Subcutaneous adipose tissue (tissue), 3 donors: ENCODE measurements around the genes SCGB1C1 and IFITM1.

GRCh38 chr11:192674-193163 lies at the start of gene SCGB1C1:
Gene SCGB1C1, plus strand, starts transcription at chr11:193078.
- PRO-cap = no peak
- RAMPAGE, long total RNA, 3 experiments = no peak in any of the 3 experiments

DNA sequence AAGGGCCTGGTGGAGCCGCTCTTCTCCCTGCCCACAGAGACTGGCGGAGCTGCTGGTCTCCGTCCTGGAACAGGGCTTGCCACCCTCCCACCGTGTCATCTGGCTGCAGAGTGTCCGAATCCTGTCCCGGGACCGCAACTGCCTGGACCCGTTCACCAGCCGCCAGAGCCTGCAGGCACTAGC lies 1.8 kb downstream of the RIC8A start:
- PRO-cap = no peak
- RAMPAGE, long total RNA, 3 experiments = no peak in any of the 3 experiments

GRCh38 chr11:215418-216358 lies 8.2 kb downstream of the RIC8A start:
- PRO-cap = no peak
- RAMPAGE, long total RNA, 3 experiments = no peak in any of the 3 experiments

DNA sequence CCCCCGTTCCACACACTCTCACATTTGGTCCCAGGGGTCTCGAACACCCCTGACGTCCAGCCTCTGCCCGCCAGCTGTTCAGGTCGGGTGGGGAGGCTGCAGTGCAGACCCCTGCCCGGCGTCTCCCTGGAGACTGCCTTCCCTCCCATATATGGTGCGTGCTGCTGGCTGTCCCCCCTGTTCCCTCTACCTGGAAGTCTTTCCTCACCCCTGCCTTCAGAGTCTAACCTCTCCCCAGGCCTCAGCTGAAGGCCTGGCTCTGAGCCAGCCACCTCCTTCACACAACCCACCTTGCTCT lies 285 bp upstream of the NLRP6 start:
- PRO-cap = no peak
- RAMPAGE, long total RNA, 3 experiments = no peak in any of the 3 experiments

GRCh38 chr11:281105-281892 lies 3.1 kb downstream of the NLRP6 start:
- PRO-cap = no peak
- RAMPAGE, long total RNA, 3 experiments = no peak in any of the 3 experiments

- PRO-cap = no peak
- RAMPAGE, long total RNA, 3 experiments = no peak in any of the 3 experiments
These were observed 762 bp downstream of the PGGHG start for GRCh38 chr11:289319-290456.

DNA sequence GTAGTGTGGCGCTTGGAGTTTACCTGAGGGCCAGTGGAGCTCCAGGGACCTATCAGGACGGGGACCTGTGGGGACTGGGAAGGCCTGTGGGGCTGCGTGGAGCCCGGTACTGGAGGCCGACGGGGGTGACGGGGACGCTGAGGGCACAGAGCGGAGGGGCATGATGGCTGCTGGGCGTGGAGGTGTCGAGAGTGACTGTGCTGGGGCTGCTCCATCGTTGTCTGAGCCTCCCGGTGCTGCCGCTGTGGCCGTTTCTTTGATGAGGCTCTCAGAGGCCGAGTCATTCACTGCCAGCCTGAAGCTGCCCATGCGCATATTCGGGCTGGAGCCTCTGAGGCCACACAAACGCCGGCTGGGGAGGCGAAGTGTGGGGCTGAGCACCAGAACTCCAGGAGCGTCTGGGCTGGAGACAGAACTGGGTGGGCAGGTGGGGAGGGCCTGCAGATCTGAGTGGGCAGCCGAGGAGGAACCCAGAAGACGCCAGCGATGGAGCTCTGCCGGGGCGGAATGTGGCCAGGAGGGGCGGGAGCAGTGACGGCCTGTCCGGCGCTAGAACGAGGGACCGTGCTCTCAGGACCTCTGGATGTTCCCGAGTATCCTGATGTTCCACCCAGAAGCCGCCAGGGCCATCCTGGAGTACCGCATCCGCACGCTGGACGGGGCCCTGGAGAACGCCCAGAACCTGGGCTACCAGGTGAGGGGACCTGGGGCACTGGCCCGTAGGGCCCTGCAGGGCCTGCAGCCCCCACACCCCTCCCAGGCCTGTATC lies 2.7 kb downstream of the PGGHG start:
- PRO-cap = no peak
- RAMPAGE, long total RNA, 3 experiments = no peak in any of the 3 experiments

DNA sequence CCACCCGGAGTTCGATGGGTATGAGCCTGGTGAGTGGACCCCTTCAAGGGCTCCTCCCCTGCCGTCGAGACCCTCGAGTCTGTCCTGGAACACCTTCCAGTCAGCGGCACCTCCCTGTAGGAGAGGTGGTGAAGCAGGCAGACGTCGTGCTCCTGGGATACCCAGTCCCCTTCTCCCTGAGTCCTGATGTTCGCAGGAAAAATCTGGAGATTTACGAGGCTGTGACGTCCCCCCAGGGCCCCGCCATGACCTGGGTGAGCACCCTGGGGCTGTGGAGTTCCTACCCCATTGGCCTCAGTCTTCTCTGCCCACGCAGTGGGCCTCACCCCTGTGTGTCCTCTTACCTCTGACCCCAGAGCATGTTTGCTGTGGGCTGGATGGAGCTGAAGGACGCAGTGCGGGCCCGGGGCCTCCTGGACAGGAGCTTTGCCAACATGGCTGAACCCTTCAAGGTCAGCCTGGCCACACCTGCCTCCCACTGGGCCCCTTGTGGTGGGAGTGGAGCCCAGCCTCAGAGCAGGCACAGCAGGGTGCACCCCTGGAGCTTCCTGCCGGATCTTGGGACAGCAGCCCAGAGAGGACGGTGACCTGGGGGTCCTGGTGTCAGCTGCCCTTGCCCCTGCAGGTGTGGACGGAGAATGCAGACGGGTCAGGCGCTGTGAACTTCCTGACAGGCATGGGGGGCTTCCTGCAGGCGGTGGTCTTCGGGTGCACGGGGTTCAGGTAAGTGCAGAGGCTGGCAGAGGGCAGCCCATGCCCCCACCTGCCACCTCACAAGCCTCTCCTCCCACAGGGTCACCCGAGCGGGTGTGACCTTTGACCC lies 4.8 kb downstream of the PGGHG start:
- PRO-cap = no peak
- RAMPAGE, long total RNA, 3 experiments = no peak in any of the 3 experiments

DNA sequence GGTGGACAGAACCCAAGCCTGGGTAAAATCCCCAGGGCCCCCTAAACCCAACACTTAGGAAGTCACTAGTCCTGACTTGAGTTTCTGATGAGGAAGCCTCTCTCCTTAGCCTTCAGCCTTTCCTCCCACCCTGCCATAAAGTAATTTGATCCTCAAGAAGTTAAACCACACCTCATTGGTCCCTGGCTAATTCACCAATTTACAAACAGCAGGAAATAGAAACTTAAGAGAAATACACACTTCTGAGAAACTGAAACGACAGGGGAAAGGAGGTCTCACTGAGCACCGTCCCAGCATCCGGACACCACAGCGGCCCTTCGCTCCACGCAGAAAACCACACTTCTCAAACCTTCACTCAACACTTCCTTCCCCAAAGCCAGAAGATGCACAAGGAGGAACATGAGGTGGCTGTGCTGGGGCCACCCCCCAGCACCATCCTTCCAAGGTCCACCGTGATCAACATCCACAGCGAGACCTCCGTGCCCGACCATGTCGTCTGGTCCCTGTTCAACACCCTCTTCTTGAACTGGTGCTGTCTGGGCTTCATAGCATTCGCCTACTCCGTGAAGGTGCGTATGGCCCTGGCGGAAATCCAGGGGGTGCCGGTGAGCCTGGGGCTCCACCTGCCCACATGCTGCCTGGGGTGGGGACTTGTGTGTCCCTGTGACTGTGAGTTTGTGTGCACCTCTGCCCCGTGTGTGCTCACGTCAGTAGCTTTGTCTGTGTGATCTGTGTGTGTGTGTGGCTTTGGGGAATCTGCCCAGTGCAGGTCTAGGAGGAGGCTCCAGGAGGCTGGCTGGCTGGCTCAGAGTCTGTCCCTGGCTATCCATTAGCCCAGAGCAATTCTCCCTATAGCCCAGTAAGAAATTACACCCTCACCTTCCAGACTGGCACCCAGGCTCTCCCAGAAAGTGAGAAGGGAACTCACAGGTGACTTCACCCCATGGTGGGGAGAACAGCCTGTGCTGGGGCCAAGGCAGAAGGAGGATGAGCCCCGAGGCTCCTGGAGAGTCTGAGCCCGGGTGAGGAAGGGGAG lies at the start of gene IFITM1:
IFITM1 (plus strand) TSS at position 253 of the 1,036 bp plus-strand sequence.
- PRO-cap = bidirectional peak, plus-strand start at position 253 of the sequence, minus-strand start at position 137 of the sequence
- RAMPAGE, long total RNA, 3 experiments = start-site peak on the plus strand in 3 of 3 experiments, centred at positions 253 to 265 of the sequence, 921 to 1,464 reads per replicate

DNA sequence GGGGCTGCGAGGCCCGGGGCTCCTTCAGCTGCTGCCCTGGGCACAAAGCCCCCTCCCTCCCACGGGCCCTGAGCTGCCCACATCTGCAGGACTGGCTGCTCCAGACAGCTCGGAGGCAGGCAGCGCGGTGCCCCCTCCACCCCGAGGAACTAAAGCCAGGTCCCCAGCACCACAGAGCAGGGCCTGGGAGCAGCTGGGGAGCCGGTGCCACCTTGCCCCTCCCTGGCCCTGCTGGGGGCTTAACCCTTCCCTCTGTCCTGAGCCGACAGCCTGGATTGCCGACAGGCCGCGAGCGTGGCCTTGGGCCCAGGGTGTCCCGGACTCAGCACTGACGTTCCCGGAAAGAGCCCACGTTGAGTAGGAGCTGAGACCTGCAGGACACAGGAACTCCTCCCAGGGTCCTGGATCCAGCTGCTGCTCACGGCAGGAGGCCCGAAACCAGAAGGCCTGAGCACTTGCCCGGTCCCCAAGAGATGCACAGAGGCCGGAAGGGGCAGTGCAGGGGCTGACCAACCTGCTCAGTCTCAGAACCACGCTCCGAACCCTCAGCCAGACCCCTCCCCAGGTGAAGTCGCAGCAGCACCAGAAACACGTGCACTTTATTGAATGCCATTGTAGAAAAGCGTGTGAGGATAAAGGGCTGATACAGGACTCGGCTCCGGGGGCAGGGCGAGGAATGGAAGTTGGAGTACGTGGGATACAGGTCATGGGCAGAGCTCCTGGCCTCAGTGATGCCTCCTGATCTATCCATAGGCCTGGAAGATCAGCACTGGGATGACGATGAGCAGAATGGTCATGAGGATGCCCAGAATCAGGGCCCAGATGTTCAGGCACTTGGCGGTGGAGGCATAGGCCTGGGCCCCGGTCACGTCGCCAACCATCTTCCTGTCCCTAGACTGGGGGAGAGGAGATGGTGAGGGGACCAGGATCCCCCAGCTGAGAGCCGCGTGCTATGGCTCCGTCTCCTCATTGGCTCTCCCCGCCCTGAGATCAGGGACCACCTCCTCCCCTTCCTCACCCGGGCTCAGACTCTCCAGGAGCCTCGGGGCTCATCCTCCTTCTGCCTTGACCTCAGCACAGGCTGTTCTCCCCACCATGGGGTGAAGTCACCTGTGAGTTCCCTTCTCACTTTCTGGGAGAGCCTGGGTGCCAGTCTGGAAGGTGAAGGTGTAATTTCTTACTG lies 1.2 kb downstream of the IFITM3 start:
- PRO-cap = unidirectional peak, minus-strand start at position 151 of the sequence; bidirectional peak, plus-strand start at position 1,036 of the sequence, minus-strand start at position 977 of the sequence
- RAMPAGE, long total RNA, 3 experiments = start-site peak on the plus strand in 2 of 3 experiments, centred at positions 696 to 1,122 of the sequence, 8 to 24 reads per replicate

DNA sequence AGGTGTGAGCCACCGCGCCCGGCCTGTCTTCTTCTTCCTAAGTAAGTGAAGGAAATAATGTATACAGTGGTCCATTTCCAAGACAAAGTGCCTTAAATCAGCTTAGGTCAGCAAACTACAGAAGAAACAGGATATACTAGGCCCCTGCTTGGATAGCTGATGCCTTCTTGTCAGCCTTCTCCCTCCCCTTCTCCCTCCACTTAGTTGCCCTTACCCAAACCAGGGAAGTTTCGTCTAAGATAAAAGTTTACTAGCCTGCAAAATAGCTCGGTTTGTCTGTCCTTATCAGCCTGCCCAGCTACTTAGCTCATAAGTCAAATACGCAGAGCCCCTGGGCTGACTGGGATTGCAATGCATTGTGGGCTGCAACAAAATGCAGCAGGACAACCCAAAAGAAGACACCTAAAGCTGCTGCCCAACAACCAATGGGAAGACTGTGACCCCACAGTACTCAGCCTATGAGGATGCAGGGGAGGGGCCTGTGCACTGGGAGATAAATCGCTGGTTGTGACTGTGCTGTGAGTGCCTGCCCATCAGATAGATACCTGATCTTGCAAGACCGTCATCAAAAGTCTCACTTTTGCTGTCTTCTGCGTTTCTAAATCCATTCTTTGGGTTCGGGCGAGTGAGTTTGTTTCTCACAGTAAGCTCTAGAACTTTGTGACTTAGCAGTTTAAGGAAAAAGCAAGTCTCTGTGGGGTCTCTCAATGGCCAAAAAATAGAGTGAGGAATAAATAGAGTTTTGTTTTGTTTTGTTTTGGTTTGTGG lies 8.7 kb upstream of the IFITM3 start:
- PRO-cap = no peak
- RAMPAGE, long total RNA, 3 experiments = no peak in any of the 3 experiments

- PRO-cap = bidirectional peak, plus-strand start at chr11:356196, minus-strand start at chr11:355939; bidirectional peak, plus-strand start at chr11:356400, minus-strand start at chr11:356345
- RAMPAGE, long total RNA, 3 experiments = start-site peak on the minus strand in 1 of 3 experiments, at chr11:355932-355958 at its widest, 6 reads per replicate
These were observed 13.4 kb upstream of the B4GALNT4 start for GRCh38 chr11:355582-356692.

DNA sequence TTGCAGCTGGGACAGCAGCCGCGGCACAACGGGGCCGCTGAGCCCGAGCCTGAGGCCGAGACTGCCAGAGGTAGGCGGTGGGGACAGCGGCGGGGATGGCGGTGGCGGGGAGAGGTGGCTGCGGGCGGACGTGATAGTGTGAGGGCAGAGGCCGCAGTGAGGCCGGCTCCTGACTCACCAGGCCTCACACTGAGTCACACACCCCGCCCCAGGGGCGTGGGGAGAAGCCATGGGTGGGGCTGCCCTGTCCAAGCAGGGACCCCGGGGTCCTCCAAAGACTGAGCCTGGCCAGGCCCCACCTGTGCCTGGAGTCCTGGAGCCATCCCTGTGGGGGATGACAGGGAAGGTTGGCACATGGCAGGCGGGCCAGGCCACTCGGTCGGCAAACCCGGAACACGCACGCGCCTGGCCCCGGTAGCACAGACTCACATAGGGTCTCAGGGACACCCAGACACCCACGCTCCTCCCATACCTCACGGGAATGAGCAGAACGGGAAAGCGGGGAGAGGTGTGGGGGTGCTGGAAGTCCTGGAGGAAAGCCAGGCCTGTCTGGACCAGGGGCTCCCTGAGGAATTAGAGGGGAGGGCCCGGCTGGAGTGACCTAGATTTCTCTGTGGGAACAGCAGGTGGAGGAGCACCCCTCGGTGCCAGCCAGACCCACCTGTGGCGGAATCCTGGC lies 585 bp downstream of the PKP3 start:
- PRO-cap = no peak
- RAMPAGE, long total RNA, 3 experiments = no peak in any of the 3 experiments

DNA sequence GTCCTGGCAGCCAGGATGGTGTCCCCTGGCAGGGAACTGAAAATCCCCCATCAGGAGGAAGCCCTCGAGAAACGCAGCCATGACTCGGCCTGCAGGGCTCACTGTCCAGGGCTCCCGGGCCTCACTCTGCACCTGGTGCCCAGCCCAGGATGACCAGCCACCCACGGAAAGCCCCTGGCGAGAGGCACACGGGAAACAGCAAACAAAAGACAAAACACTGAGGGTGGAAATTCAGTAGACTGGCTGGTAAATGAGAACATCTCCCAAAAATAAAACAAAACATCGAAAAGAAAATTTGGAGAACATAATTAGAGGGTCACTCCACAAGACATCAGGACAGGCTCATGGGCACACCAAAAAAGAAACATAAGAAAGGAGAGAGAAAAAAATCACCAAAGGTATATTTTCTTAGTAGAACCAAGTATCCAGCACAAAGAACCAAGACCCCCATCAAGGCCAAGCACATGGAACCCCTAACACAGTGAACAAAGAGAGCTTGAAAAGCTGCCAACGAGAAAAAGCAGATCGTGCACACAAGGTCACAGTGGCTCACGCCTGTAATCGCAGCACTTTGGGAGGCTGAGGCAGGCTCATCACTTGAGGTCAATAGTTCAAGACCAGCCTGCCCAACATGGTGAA lies 11.2 kb downstream of the RNH1 start:
- PRO-cap = no peak
- RAMPAGE, long total RNA, 3 experiments = no peak in any of the 3 experiments

DNA sequence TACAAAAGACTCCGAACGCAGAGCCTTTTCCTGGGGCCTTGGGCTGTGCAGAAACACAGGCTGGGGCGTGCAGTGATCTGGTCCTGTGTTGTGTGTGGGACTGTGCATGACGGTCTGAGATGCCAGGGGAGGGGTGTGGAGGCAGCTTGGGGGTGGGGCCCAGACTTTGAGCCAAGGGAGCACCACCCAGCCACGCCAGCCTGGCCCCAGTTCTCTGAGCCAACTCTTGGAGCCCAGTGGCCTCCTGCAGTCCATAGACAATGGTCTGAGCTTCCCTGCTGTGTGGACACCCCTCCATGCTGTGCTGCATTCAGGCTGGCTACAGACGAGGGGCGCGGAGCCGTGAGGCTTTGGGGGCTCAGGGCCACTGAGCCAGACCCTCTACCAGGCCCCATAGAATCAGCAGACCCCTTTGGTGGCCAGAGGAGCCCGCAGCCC lies 6.8 kb downstream of the LRRC56 start:
- PRO-cap = no peak
- RAMPAGE, long total RNA, 3 experiments = no peak in any of the 3 experiments

DNA sequence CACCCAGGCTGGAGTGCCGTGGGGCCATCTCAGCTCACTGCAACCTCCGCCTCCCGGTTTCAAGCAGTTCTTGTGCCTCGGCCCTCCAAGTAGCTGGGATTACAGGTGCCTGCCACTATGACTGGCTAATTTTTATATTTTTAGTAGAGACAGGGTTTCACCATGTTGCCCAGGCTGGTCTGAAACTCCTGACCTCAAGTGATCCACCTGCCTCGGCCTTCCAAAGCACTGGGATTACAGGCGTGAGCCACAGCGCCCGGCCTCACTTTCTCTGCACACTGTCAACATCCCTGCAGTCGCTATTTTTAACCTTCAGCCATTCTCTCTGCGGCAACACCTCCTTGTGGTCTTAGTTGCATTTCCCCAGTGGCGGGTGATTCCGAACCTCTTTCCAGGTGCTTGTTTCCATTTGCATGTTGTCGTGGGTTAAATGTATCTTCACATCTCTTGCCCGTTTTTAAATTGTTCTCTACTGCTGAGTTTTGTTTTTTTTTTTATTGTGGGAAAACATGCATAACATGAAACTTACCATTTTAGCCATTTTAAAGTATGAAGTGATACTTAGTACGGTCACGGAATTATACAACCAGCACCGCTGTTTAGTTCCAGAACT lies 2.2 kb upstream of the SCT start:
- PRO-cap = no peak
- RAMPAGE, long total RNA, 3 experiments = no peak in any of the 3 experiments

GRCh38 chr11:637426-637882 lies 385 bp downstream of the DRD4 start:
- PRO-cap = no peak
- RAMPAGE, long total RNA, 3 experiments = no peak in any of the 3 experiments

DNA sequence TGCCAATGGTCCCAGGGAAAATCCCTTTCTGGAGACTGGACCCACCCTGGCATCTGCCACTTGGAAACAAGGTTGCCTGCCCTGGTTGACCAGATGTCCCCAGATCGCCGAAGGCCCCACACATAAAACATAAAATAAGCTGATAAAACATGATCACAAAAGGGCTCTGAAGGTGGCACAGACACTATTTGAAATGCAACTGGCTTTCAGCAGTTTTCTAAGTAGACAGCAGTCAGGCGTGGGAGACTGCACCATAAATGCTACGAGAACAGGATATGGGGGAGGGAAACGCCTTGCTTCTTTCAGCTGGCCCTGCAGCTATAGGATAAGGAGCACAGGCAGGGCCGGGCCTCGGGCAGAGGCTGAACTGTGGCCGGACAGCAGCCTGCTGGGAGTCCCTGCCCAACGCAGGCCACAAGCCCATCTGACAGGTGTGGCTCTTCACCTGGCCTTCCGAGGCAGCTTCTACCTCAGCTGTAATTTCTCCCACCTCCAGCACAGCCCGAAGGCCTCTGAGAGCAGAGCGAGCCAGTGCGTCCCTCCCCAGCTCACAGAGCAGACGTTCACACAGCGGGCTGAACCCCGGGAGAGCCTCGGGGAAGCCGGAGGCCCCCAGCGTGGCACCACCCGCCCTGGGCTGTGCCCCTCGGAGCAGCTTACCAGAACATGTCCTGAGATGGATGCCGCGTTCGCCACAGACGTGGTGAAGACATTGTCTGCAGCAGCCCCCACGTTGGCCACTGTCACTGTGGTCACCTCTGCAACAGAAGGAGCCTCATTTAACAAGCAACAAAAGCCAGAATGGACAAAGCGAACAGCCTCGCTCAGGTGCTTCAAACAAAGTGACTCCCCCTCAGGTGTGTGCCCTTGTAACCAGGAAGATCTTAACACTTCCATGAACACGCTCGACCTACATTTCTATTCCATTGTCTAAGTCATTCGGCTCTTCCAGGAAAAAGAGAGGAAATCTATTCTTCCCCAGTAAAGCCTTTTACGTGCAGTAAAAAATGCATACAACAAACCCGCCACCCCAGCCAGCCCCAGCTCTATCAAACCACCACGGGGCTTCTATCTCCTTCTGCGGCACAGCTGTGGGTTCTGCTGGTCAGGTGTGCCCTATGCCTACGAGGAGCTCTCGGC lies 3.8 kb downstream of the DEAF1 start:
- PRO-cap = no peak
- RAMPAGE, long total RNA, 3 experiments = no peak in any of the 3 experiments

GRCh38 chr11:697742-698484 lies 2.3 kb downstream of the TMEM80 start:
- PRO-cap = no peak
- RAMPAGE, long total RNA, 3 experiments = no peak in any of the 3 experiments

DNA sequence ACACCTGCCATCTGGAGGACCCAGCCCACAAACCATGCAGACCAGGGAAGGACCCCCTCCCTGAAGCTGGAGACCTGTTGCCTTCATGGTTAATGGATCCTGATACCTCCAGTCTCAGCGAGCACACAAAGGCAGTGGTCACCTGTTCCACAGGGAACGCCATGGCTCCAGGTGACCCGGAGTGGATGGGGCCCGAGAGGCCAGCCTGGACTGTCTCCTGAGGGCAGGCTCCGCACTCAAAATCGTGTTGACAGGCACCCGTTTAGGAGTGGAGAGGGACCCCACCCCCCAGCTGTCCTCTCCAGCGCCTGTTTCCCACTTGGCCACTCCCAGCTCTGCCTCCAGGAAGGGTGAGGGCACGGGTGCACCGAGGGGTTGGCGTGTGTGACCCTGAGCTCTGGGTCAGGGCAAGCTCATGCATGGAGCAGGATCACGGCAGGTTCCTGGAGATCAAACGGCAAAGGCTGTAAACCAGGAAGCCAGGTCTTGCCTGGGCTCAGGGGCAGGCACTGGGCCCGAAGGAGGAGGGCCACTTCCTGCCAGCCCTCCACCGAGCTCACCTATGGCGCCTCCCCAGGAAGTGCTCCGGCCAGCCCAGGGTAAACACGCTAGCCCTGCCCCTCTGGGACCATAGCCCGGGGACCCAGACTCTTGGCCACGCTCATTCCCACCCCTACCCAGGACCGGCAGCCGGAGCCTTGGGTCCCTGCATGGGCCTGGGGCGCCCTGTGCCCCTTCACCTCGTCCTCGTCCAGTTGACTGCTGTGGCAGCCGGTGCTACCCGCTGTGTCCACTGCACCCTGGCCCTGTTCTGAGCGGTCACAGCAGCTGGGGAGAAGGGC lies 1.3 kb upstream of the EPS8L2 start:
- PRO-cap = no peak
- RAMPAGE, long total RNA, 3 experiments = no peak in any of the 3 experiments